GM23248 (cell line): ENCODE measurements around the genes SMAD4 and DCC.

DNA sequence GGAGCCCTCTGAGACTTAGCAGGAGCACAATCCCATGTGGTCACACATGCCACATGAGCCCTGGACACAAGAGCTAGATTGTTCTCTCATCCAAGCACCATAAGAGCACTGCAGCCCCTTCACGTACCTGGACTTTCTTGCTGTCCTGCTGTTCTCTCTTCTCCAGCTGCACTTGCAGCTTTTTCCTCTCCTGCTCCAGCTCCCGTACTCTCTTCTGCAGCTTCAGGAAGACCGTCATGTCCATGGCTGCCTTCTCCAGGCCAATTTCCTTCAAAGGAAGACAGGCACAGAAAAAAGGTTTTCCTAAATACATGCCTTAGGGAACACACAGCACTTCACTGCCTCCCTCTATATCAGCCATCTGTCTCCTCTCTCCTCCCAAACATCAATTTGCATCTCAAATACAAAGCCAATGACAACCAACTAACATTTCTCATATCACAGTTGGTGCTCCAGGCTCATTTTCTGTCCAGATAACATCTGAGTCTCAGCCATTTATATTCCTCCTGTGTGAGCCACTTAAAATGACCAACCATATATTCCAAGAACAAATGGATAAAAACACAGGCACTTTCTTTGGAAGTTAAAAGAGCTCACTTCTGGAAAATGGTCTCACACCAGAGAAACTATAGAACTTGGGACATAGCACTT, 62.4 kb upstream of the ACAA2 start:
- RAMPAGE, long total RNA: no peak

DNA sequence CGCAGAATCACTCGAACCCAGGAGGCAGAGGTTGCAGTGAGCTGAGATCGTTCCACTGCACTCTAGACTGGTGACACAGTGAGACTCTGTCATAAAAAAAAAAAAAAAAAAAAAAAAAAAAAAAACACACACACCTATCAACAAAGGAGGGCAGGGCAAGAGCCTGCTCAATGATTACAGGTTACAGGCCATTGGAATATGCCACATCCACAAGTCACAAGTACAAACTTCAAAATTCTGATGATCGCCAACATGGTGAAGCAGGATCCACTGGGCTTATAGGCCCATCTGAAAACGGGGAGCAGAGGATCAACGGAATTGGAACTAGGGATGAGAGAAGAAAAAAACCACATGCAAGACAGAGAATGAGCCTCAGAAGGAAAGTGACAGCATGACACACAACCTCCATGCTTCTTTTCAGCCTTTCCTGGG, 6.2 kb downstream of the MYO5B start:
- RAMPAGE, long total RNA: no peak

DNA sequence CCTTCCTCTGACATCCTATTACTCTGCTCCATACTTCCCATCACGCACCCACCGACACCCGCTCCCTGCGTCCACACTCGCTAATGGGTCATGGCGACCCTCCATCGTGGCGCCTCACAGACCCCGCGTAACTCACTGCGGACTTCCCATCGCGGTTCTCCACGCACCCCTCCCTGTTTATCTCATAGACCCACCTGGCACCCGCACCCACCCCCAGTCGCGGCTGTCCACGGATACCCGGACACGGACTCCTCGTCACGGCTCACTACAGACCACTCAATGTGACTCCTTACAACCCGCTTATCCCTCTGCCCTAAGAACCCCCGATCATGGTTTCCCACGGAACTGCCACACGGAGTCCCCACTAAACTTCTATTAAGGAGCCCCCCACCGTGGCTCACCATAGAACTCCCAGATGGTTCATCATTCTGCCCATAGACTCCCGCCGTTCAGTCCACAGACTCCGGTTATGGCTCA, 432 bp downstream of the CXXC1 start:
- RAMPAGE, long total RNA: no peak

GRCh38 chr18:50401966-50402524, 27.2 kb downstream of the SKA1 start:
- RAMPAGE, long total RNA: no peak

DNA sequence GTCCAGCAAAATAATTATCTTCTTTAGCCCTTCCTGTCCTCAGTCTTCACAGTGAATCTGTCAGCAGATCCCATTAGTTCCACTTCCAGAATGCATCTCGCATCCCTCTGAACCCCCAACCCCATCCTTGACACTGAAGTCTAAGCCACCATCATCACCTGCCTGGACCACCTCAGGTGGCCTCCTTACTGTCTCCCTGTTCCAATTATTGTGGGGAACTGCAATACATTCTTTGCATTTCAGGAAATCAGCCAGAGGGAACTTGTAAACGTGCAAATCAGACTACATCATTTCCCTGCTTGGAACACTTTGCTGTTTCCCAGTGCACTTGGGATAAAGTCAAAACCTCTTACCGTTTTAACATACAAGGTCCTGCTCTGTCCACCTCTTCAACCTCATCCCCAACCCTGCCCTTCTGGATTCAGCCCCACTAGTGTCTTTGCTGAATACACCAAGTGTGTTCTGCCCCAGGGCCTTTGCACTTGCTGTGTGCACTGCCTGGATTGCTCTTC, 63.6 kb downstream of the MAPK4 start:
- RAMPAGE, long total RNA: no peak

DNA sequence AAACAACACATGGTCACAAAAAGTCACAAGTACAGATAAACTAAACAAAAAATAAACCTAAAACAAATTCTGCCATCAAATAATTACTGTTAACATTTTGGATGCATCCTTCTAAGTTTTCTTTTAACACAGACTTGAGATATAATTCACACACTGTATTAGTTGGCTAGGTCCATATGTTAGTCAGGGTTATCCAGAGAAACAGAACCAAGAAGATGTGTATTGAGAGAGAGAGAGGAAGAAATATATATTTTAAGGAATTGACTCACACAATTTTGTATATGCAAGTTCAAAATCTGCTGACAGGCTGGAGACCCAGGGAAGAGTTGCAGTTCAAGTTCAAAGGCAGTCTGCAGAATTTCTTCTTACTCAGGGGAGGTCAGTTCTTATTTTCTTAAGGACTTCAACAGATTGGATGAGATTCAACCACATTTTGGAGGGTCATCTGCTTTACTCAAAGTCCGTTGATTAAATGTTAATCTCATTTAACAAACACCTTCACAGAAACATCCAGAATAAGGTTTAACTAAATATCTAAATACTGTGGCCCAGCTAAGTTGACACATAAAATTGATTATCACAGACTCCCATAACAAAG, 23.0 kb upstream of the MRO start:
- RAMPAGE, long total RNA: no peak

DNA sequence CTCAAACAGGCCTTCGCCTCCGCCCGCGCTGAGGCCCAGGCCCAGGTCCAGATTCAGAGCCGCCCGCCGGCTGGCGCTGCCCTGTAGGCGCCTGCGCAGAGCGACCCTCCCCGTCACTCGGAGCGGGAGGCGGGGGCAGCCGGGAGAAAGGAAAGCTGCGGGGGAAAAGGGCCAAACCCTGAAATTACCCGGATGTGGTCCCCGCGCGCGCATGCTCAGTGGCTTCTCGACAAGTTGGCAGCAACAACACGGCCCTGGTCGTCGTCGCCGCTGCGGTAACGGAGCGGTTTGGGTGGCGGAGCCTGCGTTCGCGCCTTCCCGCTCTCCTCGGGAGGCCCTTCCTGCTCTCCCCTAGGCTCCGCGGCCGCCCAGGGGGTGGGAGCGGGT, at the start of gene SMAD4:
Gene SMAD4 (plus strand): TSS at position 212 of the 387 bp plus-strand sequence.
- RAMPAGE, long total RNA: no peak

GRCh38 chr18:51048789-51049399, 18.9 kb downstream of the SMAD4 start:
- RAMPAGE, long total RNA: no peak

DNA sequence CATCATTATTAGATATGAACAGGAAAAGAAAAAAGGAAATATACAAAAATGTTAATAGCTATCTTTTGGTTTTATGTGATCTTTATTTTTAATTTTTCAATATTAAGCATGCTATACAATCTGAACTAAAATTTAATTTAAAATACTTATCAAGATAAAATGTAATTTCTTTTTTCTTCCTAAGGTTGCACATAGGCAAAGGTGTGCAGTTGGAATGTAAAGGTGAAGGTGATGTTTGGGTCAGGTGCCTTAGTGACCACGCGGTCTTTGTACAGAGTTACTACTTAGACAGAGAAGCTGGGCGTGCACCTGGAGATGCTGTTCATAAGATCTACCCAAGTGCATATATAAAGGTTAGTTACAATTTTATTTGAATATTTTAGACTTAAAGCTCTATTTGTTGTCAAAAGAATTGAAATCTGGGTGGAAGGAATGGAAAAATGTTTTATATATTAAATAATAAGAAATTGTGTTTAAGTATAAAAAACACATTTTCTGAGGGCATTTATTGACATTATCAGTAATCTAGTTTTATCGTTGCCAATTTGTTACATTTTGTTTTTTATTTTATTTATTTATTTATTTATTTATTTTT, 36.9 kb downstream of the SMAD4 start:
- RAMPAGE, long total RNA: no peak

- RAMPAGE, long total RNA: no peak
Observed at GRCh38 chr18:51218051-51218519, 20.6 kb upstream of the MEX3C start.

DNA sequence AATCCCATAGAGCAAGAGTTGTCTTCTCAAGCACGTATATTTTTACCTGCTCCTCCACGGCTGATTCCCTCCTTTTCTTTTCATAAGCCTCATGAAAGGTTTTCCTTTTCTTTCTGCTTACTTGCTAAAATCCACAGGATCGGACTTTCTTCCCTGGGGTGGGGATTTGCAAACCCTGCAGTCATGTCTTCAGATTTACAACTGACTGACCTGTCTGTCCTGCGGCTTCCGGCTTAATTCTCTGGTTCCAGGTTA, 66.3 kb upstream of the DCC start:
- RAMPAGE, long total RNA: no peak

GRCh38 chr18:52339865-52340364, at the start of gene DCC:
DCC (plus strand) TSS chr18:52340197.
- RAMPAGE, long total RNA: no peak

DNA sequence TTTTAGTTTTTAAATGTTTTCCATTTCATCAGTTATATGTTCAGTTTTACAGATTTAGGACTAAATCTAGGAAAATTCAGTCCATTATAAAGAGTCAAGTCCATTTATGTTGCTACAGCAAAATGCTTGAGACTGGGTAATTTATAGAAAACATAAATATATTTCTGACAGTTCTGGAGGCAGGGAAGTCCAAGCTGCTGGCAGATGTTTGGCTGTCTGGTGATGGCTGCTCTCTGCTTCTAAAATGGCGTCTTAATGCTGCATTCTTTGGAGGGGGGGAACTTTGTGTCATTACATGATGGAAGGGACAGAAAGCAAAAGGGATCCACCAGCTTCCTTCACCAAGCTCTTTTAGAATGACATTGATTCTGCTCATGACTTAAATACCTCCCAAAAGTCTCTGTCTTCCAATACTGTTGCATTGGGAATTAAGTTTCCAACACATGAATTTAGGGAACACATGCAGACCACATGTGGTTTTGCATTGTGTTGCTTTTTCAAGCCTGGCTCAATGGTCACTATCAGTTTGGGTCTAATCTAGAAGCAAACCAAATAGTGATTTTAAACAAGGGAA, 30.5 kb downstream of the C18orf54 start:
- RAMPAGE, long total RNA: no peak

- RAMPAGE, long total RNA: no peak
Observed at GRCh38 chr18:54945631-54946103, 13.6 kb downstream of the CCDC68 start.

DNA sequence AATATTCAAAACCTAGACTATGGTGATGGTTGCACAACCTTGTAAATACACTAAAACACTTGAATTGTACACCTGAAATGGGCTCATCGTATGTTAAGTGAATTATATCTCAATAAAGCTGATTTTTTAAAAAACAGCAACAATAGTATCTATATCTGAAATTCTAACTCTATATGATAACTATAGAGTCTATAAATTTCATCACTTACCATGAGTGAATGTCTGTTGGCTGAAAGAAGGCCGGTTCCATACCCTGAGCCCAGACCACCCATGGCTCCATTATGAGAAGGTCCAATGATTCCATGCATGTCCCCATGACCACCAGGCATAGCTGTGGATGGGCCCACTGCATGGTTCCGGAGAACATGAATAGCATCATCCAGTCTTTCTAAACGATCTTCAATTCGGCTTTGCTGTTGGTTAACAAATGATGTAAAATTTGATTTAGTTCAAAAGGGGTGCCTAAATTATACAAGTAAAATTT, 295.1 kb upstream of the CCDC68 start:
- RAMPAGE, long total RNA: no peak

DNA sequence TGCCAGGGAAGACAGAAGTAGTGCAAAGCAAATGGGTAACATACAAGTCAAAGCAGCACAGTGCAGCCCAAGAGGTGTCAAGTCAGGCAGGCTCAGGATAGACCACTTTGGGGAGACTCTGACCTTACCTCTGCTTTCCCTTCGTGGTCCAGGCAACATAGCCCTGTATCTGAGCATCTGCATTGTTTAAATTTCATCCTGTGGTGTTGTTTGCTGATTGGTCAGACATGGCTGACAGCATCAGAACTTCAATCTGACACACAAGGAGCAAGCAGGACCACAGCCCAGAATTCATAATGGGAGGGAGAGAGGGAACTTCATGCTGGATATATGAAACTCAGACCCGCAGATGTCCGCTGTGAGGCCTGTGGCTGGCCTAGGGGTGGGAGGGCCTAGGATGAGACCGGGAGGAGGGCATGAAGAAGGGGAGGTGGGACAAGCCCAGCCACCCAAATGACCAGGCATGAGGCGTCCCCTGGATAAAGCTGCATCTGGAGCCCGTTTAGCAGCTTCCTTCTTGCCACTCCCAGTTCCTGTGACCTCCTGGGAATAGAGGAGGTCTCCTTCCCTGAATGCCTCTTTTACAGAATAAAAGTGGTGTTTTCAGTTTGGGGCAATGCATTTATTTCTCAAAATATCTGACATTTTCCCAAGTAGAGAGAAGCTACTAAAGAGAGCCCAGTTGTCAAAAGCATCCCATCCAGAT, 285.6 kb downstream of the TCF4 start:
- RAMPAGE, long total RNA: no peak

GRCh38 chr18:55422115-55423222, 165.5 kb downstream of the TCF4 start:
- RAMPAGE, long total RNA: no peak

GRCh38 chr18:55732360-55732880, 144.4 kb upstream of the TCF4 start:
- RAMPAGE, long total RNA: no peak

DNA sequence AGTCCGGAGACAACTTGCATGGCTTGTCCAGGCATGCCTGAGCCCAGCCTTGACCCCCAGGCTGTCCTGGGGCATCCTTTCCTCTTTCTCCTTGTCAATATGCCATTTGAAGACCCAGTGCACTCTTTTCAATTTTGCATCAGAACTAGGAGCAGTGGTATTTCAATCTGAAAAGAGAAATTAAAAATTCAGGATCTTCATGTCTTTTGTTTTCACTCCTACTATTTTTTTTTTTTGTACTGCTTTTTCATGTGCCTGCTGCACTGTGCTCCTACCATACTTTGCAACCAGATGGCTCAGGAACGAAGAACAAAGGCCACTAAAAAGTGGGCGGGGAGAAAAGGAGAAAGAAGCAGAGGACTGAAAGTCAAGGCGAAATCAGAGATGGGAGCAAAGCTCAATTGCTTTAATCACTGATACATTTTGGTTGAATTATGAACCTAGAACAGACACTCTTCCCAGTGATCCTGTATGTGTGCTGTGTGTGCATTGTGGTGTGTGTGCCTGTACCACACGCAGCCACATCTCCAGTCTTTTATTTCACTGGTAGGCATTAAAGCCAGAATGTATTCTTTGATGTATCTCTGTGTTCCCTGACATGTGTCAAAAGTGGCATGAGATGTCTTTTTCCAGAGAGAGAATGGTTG, 495.9 kb upstream of the TCF4 start:
- RAMPAGE, long total RNA: no peak

DNA sequence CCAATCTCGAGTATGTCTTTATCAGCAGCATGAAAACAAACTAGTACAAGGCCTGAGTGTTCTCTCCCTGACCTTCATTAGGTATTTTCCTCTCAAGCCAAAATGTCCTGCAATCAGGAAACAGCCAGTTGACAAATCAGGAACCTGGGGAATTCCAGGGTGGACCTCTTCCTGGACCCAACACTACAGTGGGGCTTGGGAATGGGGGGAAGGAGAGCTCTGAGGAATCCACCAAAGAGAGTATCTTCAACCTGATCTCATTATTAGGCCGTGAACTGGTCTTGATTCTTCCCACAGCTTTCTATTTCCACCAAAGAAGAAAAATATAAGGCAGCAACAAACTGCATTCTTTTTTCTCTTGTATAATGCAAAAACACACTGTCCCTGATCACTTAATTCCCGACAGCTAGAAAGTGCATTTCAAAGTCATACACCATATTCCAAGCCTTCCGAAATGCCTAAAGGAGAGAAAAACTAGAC, 129.6 kb downstream of the TXNL1 start:
- RAMPAGE, long total RNA: no peak